Esophagus muscularis mucosa (tissue), 4 donors: ENCODE results near the genes MRPS33, TMEM178B, DENND11, TAS2R3 and LLCFC1.

GRCh38 chr7:140539315-140539987 is 60.1 kb upstream of the MKRN1 start:
- PRO-cap = no peak
- RAMPAGE, long total RNA, 4 experiments = no peak in any of the 4 experiments

DNA sequence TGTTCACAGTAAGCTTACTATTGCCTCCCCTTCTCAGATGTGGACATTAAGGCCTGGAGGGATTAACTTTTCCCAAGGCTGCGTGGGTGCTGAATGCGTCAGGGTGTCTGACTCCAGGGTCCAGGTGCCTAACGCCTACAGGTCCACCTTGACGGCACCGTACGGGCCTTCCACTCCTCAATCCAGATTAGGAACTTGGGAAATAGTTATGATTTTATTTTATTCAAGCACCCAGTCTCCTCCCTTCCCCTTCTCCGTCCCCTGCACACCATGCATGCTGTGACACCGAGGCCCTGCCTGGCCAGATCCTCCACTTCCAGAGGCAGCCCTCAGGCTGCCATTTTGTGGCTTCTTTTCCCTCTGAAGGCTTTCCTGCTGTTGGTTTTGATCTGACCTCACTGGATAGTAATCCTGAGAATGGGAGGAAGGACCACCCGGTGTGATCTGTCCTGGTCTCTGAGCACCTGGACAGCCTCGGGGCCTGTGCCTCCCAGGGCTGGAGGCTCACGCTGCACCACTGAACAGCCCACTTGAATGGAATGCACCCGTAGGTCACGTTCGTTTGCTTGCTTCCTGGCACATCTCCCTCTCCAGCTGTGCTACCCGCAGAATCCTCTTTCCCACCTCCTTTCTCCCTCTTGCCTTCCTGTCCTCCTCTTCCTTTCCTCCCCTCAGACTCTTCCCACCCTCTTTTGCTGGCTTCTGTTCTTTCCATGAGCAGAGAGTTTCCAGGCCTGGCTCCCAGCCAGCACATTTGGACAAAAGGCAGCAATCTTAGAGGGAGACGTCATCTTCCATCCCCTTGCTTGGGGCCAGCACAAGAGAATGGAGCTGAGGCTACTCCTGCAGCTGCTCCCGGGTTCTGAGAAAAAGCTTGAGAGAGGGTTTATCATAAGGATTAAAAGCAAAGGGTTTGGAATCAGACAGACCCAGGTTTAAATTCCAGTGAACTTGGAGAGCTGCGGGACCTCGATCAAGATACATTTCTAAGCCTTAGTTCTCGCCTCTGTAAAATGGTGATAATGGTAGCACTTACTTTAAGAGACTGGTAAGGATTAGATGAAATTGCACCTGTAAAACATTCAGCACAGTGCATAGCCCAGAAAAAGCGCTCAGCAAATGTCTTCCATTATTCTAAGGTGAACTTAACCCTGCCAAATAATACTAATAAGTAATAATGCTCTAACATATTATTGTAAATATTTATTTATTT is 14.2 kb downstream of the DENND2A start:
- PRO-cap = bidirectional peak, plus-strand start at position 820 of the sequence, minus-strand start at position 694 of the sequence
- RAMPAGE, long total RNA, 4 experiments = no peak in any of the 4 experiments

- PRO-cap = no peak
- RAMPAGE, long total RNA, 4 experiments = no peak in any of the 4 experiments
These were observed 29.3 kb downstream of the NDUFB2 start for GRCh38 chr7:140725525-140726587.

DNA sequence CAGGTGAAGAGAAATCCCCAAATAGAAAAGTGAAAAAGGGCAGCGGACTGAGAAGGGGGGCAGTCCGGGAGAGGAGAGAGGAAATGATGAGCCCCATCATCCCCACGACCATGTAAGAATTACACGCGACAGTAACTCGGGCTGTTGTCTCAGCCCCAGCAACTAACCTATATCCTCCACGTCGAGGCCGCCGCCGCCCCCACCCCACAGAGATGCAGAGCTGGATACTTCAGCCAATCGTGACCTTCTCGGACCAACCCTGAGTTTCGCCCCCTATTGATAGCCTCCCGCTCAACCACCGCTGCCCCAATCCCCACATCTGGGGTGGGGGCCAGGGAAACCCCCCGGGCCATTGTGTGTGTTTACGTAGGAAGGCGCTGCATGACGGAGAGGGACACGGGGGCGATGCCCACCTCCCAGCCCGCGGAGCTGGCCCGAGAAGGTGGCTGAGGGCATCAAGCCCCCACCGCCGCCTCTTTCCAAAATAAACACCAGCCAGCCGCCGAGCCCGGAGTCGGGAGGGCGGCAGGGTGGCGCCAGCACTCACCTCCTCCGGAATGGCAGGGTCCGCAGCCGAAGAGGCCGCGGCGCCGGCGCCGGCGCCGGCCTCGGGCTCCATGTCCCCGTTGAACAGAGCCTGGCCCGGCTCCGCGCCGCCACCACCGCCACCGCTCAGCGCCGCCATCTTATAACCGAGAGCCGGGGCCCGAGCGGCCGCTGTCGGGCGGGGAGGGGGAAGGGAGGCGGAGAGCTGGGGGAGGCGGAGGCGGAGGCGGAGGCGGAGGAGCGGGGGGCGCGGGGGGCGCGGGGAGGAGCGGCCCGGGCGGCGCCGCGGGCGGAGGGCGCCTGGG is 485 bp downstream of the BRAF start:
- PRO-cap = bidirectional peak, plus-strand start at position 105 of the sequence, minus-strand start at position 113 of the sequence
- RAMPAGE, long total RNA, 4 experiments = no peak in any of the 4 experiments

- PRO-cap = unidirectional peak, minus-strand start at chr7:141014639; bidirectional peak, plus-strand start at chr7:141014747, minus-strand start at chr7:141014639; bidirectional peak, plus-strand start at chr7:141015108, minus-strand start at chr7:141014963
- RAMPAGE, long total RNA, 4 experiments = start-site peak on the minus strand in 4 of 4 experiments, at chr7:141014644-141014967 at its widest, 34 to 1,274 reads per replicate
These were observed at the start of gene MRPS33 for GRCh38 chr7:141014579-141015584. TSS of gene MRPS33 (minus strand) at chr7:141014952.

DNA sequence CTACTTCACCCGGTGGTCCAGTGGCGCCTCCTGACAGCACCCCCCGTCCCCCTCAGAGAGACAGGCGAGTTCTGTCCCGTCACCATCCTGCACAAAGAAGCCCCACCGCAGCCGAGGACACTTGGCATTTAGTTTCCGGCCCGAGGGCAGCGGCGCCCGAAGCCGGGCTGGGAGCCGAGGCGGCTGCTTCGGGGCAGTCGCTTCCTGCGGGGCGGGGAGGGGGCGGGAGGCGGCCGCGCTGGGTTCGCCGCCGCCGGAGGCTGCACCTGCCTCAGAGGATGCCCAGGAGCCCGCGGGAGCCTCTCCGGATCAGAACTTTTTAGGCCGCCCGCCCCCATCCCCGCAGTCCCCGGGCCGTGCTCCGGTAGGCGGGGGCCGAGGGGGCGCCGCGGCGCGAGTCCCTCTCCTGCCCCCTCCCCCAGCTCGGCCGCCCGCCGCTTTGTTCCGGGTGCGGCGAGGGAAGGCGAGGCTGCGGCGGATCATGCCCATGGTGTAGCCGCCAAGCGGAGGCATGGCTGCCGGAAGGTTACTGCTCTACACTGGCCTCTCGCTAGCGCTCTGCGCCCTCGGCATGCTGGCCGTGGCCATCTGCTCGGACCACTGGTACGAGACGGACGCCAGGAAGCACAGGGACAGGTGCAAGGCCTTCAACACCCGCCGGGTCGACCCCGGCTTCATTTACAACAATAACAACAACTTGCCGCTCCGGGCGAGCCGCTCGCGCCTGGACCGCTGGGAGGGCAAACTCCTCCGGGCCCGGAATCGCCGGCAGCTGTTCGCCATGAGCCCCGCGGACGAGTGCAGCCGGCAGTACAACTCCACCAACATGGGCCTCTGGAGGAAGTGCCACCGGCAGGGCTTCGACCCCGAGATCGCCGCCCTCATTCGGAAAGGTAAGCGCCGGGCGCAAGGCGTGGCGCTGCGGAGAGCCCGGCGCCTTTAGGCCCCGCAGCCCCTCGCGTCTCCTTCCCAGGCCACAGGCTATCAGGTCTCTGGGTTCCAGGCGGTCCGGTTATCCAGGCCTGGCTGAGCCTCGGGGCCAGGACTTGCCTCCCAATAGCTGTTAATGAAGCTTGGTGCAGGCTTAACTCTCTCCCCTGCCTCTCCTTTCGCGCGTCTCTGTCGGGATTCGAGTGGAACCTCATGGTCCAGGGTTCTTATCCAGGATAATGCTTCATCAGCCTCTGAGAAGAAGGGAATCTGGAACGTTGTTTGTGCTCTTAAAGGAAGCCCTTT is at the start of gene TMEM178B:
TSS of gene TMEM178B (plus strand) at position 265 of the 1,236 bp plus-strand sequence.
- PRO-cap = no peak
- RAMPAGE, long total RNA, 4 experiments = no peak in any of the 4 experiments

DNA sequence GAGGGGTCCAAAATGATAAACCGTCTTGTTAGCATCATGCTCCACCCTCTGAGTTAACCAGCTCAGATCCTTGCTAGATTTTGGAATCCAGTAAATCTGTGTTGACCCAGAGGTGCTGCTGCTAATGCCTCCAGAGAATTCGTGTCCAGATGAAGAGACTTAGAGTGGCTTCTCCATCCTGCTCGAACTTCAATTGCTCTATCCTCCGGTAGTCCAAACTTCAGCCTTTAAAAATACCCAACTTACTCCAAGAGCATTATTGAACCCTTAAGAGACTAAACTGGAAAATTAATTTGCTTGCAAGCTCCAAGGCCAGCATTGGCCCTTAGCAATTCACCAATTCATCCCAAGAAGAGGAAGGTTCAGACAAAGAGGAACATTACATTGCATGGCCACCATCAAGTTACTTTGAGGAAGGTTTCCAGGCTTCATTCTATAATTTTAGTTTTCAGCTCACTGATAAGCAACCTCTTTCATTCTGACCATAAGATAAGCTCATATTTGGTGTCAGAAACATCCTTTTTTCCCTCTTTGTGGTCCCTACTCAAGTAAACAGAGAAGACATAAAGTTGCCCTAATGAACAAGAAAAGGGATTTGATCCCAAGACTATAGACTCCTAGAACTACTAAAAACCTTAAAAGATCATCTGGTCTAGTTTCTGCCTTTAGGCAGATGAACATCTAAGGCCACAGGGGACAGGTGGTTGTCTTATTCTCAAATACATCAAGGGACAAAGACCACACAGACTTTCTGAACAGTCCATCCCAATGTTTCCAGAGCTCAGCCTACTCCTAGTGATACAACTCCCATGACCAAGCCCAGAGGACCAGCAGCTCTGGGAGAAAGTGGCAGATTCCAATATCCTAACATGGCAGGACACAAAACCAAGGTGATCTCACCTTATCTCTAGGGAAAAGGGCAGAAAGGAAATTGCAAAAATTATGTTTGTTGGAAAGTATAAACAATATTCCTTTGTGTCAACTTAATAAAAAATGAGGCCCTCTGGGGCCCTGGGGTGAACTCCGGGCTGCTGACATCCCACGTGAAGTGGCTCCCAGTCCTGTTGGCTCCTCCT is 40.0 kb downstream of the DENND11 start:
- PRO-cap = no peak
- RAMPAGE, long total RNA, 4 experiments = no peak in any of the 4 experiments

- PRO-cap = unidirectional peak, minus-strand start at chr7:141701720
- RAMPAGE, long total RNA, 4 experiments = no peak in any of the 4 experiments
These were observed 436 bp downstream of the DENND11 start for GRCh38 chr7:141701446-141702014.

GRCh38 chr7:141702015-141702769 is at the start of gene DENND11:
TSS of gene DENND11 (minus strand) at chr7:141702166.
- PRO-cap = bidirectional peak, plus-strand start at chr7:141702253, minus-strand start at chr7:141702157
- RAMPAGE, long total RNA, 4 experiments = no peak in any of the 4 experiments

- PRO-cap = no peak
- RAMPAGE, long total RNA, 4 experiments = no peak in any of the 4 experiments
These were observed at the start of gene TAS2R3 for GRCh38 chr7:141763842-141764304. TSS of gene TAS2R3 (plus strand) at chr7:141764097.

- PRO-cap = no peak
- RAMPAGE, long total RNA, 4 experiments = no peak in any of the 4 experiments
These were observed 5.9 kb downstream of the MGAM start for GRCh38 chr7:142001525-142001965.

- PRO-cap = no peak
- RAMPAGE, long total RNA, 4 experiments = no peak in any of the 4 experiments
These were observed 50.5 kb upstream of the PRSS58 start for GRCh38 chr7:142308302-142308865.

- PRO-cap = no peak
- RAMPAGE, long total RNA, 4 experiments = no peak in any of the 4 experiments
These were observed 133.8 kb upstream of the PRSS1 start for GRCh38 chr7:142615389-142615905.

DNA sequence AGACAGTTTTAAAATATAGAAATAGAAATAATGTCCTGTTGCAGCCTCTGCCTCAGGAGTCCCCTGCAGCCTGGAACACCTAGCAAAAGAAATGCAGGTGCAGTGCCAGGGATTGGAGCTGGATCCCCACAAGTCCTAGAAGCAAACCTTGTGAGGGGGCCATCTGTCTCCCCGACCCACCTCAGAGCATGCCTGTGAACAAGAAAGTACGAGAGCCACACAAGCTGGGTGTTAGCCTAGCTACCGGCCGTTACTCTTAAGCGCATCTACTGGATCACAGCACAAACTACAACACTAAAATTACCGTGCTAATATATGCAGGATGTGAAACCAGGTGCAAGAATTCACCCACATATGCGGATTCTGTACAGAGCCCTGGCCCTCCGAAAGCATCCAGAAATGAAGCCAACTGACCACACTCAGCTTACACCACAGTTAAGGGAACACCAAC is 16.1 kb upstream of the PRSS1 start:
- PRO-cap = no peak
- RAMPAGE, long total RNA, 4 experiments = no peak in any of the 4 experiments

GRCh38 chr7:142784699-142785190 is 14.0 kb downstream of the PRSS2 start:
- PRO-cap = no peak
- RAMPAGE, long total RNA, 4 experiments = no peak in any of the 4 experiments

- PRO-cap = bidirectional peak, plus-strand start at chr7:142787673, minus-strand start at chr7:142787423
- RAMPAGE, long total RNA, 4 experiments = no peak in any of the 4 experiments
These were observed 16.5 kb downstream of the PRSS2 start for GRCh38 chr7:142787084-142787850.

- PRO-cap = no peak
- RAMPAGE, long total RNA, 4 experiments = no peak in any of the 4 experiments
These were observed 36.9 kb downstream of the PRSS2 start for GRCh38 chr7:142807568-142808234.

- PRO-cap = unidirectional peak, plus-strand start at chr7:142808612; bidirectional peak, plus-strand start at chr7:142809022, minus-strand start at chr7:142808885
- RAMPAGE, long total RNA, 4 experiments = no peak in any of the 4 experiments
These were observed 37.7 kb downstream of the PRSS2 start for GRCh38 chr7:142808235-142809203.

- PRO-cap = no peak
- RAMPAGE, long total RNA, 4 experiments = no peak in any of the 4 experiments
These were observed at the start of gene LLCFC1 for GRCh38 chr7:142939330-142939773. TSS of gene LLCFC1 (plus strand) at chr7:142939484.

GRCh38 chr7:143205836-143206500 is 15.9 kb upstream of the TAS2R40 start:
- PRO-cap = no peak
- RAMPAGE, long total RNA, 4 experiments = no peak in any of the 4 experiments